Measurements from ENCODE around the genes HIVEP2 and SF3B5.

DNA sequence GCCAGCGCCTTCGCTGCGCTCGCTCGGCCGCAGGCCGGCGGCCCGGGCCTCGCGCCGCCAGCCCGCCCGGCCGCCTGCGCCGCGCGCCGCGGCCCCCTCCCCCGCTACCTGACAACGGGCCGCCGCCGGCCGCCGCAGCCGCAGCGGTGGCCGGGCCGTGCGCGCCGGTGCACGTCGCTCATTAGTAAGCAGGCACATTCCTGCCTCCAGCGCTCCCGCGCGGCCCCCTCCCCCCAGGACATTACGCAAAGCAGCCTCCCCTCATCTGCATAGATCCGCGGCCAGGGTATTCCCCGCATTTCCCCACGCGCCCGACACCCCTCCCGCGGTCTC, at the start of gene HIVEP2:
Gene HIVEP2, minus strand, starts transcription at position 186 of the 333 bp plus-strand sequence.
- PRO-cap: bidirectional peak, plus-strand start at position 184 of the sequence, minus-strand start at position 183 of the sequence; bidirectional peak, plus-strand start outside the sequence, minus-strand start at position 243 of the sequence
- RAMPAGE, long total RNA, 5 experiments: no peak in any of the 5 experiments
- RRBS: under 1% methylated on average over 20 of the region's 50 CpGs

- PRO-cap: bidirectional peak, plus-strand start at chr6:142946500, minus-strand start at chr6:142946346
- RAMPAGE, long total RNA, 5 experiments: no peak in any of the 5 experiments
- RRBS: 2% methylated on average over 11 of the region's 18 CpGs
Measured at GRCh38 chr6:142946246-142946399, 1.1 kb upstream of the HIVEP2 start.

- PRO-cap: no peak
- RAMPAGE, long total RNA, 5 experiments: no peak in any of the 5 experiments
- RRBS: no CpG with 5 or more reads among the region's 7 CpGs
Measured at GRCh38 chr6:143165649-143166691, 105.3 kb downstream of the AIG1 start.

GRCh38 chr6:143536539-143537251, 25.2 kb upstream of the FUCA2 start:
- PRO-cap: bidirectional peak, plus-strand start at chr6:143536898, minus-strand start at chr6:143536818
- RAMPAGE, long total RNA, 5 experiments: no peak in any of the 5 experiments
- RRBS: 2% methylated on average over 51 of the region's 89 CpGs

- PRO-cap: no peak
- RAMPAGE, long total RNA, 5 experiments: no peak in any of the 5 experiments
- RRBS: no CpG with 5 or more reads among the region's 8 CpGs
Measured at GRCh38 chr6:143561624-143562302, 50.2 kb upstream of the FUCA2 start.

GRCh38 chr6:143594538-143595214, 83.1 kb upstream of the PHACTR2 start:
- PRO-cap: no peak
- RAMPAGE, long total RNA, 5 experiments: no peak in any of the 5 experiments
- RRBS: no CpG with 5 or more reads among the region's 7 CpGs

DNA sequence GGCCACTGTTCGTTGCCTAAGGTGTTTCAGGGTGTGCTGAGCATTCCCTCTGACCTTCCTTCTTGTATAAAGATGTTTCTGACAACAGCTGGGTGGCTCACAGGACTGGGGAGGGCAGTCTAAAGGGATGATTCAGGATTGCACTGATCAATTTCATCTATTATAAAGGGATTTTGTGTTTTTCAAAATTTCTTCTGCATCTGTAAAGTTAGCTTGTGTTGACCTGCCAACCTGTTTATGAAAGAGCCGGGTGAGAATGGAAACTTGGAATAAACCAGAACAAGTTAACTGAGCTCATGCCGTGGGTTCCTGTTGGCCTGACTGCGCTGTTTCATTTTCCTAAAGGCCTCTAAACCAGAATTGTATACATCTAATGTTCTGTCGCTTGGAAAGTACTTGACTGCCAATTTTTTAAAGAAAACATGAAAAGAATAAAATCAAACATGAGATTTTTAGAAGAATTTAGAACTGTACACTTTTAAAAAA, 14.4 kb downstream of the PHACTR2 start:
- PRO-cap: no peak
- RAMPAGE, long total RNA, 5 experiments: no peak in any of the 5 experiments
- RRBS: no CpG with 5 or more reads among the region's 5 CpGs

- PRO-cap: no peak
- RAMPAGE, long total RNA, 5 experiments: no peak in any of the 5 experiments
- RRBS: no CpG with 5 or more reads among the region's 2 CpGs
Measured at GRCh38 chr6:143707815-143708274, 30.1 kb downstream of the PHACTR2 start.

GRCh38 chr6:143746494-143747032, 68.8 kb downstream of the PHACTR2 start:
- PRO-cap: no peak
- RAMPAGE, long total RNA, 5 experiments: no peak in any of the 5 experiments
- RRBS: no CpG with 5 or more reads among the region's 7 CpGs

DNA sequence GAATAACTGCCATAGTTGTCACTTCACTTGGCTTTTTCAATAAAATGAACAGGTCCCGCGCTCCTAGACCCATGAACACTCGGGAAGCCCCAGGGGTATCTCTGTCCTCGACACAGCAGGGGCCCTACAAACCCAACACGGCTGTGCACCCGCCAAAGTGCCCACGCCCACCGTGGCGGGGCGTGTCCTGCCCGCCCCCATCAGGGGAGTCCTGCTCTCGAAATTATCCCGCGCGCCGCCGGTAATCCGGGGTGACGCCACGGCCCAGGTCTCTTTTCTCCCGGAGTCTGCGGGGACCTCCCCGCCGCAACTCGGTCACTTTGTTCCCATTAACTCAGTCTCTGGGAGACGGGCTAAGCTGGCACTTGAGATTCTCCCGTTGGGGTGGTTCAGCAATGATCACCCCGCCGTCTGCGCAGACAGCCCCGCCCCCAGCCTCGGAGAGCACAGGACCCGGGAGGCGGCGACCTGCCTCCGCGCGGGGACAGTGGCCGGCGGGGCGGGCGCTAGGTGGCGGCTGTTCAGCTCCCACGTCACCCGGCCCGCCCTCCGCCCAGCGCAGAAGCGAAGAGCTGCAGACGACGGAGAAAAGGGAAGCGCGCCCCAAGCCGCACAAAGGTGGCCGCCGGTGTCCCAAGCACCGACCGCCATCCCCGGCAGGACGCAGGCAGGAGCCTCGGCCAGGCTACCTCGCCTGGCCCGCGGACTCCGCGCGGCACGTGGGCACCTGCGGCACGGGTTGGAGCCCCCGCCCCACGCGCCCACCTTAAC, 31.6 kb downstream of the SF3B5 start:
- PRO-cap: bidirectional peak, plus-strand start at position 577 of the sequence, minus-strand start at position 486 of the sequence
- RAMPAGE, long total RNA, 5 experiments: no peak in any of the 5 experiments
- RRBS: 2% methylated on average over 28 of the region's 73 CpGs

GRCh38 chr6:144064391-144064864, 30.9 kb downstream of the SF3B5 start:
- PRO-cap: no peak
- RAMPAGE, long total RNA, 5 experiments: no peak in any of the 5 experiments
- RRBS: 1% methylated on average over 29 of the region's 47 CpGs

GRCh38 chr6:144094112-144094690, 1.2 kb downstream of the SF3B5 start:
- PRO-cap: no peak
- RAMPAGE, long total RNA, 5 experiments: no peak in any of the 5 experiments
- RRBS: no CpG with 5 or more reads among the region's 6 CpGs

DNA sequence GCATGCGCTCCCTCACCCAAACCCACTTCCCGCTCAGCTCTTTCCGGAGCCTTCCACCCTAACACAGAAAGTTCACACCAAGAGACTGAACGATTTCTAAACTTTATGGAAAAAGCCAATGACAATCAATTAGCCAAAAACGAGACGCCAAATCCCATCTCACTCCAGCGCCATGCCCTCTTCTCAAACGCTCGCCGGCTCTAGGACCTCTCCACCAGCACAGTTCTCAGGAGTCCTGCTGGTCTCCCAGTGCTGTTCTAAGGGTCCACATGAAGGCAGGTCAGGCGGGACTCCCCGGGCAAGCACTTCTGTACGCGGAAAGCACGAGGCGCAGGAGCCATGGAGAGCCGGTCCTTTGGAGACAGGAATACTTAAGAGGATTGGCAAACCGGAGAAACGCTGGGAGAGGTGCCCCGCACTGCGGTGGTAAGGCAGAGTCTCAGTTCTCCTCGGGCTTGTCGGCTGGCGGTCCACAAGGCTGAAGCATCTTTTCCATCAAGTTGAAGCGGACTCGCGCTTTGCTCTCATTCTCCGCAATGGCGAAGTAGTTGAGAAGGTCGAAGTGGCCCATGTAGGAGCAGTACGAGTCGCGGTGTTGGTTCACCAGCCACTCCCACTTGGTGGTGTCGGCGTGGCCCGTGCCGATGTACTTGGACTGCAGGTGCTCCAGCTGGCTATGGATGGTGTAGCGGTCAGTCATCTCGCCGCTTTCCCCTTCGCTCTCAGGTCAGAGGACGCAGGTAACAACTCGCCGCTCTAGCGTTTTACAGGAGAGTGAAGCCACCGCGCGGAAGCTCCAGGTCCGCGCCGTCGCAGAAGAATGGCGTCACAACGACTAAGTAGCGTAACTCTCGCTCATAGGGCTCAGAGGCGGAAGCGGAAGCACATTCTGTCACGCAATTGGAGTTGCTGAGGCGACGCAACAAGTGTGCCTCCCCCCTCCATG, at the start of gene SF3B5:
Gene SF3B5, minus strand, starts transcription at position 776 of the 946 bp plus-strand sequence.
- PRO-cap: bidirectional peak, plus-strand start outside the sequence, minus-strand start at position 812 of the sequence
- RAMPAGE, long total RNA, 5 experiments: start-site peak on the minus strand in 4 of 5 experiments, centred at positions 769 to 796 of the sequence, 12 to 166 reads per replicate
- RRBS: 1% methylated on average over 8 of the region's 61 CpGs

GRCh38 chr6:144215762-144217094, 65.9 kb downstream of the STX11 start:
- PRO-cap: bidirectional peak, plus-strand start at chr6:144216375, minus-strand start at chr6:144216239; bidirectional peak, plus-strand start at chr6:144216714, minus-strand start at chr6:144216433
- RAMPAGE, long total RNA, 5 experiments: no peak in any of the 5 experiments
- RRBS: 2% methylated on average over 7 of the region's 83 CpGs

GRCh38 chr6:144285714-144285972, 508 bp downstream of the UTRN start:
- PRO-cap: no peak
- RAMPAGE, long total RNA, 5 experiments: no peak in any of the 5 experiments
- RRBS: 1% methylated on average over 7 of the region's 21 CpGs

DNA sequence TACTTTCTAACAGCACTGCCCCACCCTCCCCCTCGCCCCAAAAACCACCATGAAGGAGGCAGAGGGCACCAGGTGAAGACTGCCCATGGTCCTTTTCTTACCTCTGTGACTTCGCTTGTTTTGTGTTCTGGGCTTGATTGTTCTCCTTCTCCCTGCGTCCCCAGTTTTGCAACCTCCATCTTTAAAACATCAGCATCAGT, 16.6 kb downstream of the UTRN start:
- PRO-cap: unidirectional peak, plus-strand start at position 118 of the sequence
- RAMPAGE, long total RNA, 5 experiments: no peak in any of the 5 experiments
- RRBS: no CpG with 5 or more reads among the region's 3 CpGs

DNA sequence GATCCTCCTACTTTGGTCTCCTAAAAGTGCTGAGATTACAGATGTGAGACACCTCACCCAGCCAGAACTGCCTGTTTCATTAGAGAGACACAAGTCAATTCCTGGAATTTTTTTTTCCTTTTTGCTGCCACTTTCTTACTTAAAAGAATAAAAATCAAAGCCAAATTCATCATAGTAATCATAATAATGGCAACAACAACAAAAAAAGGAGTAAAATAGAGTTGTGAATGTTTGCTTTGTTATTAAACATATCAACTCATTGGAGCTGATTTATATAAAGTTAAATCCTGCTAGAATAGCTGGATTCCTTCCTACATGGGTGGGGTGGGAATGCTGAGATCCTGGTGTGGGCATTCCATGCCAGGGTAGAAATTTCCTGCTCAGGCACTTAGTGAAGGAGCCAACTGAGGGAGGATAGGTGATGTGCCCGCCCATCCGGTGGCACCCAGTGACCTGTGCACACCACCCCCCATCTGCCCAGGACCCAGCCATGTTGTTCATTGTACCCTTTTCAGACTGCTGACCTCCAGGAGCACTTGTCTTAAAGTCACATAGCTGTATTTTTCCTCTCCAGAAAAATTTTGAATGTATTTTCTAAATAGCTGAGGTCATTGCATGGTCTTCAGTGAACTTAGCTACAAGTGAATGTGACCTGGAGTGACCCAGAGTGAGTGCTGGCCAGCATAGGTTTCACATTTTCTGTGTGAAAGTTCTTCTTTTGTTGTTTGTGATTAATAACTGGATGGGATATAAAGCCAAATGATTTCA, 76.9 kb downstream of the UTRN start:
- PRO-cap: no peak
- RAMPAGE, long total RNA, 5 experiments: start-site peak on the plus strand in 1 of 5 experiments, centred at position 327 of the sequence, 11 reads per replicate
- RRBS: no CpG with 5 or more reads among the region's 2 CpGs

- PRO-cap: no peak
- RAMPAGE, long total RNA, 5 experiments: no peak in any of the 5 experiments
- RRBS: no CpG with 5 or more reads among the region's 3 CpGs
Measured at GRCh38 chr6:144364602-144365040, 79.5 kb downstream of the UTRN start.

GRCh38 chr6:144522700-144523429, 237.7 kb downstream of the UTRN start:
- PRO-cap: no peak
- RAMPAGE, long total RNA, 5 experiments: start-site peak on the plus strand in 3 of 5 experiments, at chr6:144523022-144523178 at its widest, 29 to 86 reads per replicate
- RRBS: no CpG with 5 or more reads among the region's 2 CpGs

DNA sequence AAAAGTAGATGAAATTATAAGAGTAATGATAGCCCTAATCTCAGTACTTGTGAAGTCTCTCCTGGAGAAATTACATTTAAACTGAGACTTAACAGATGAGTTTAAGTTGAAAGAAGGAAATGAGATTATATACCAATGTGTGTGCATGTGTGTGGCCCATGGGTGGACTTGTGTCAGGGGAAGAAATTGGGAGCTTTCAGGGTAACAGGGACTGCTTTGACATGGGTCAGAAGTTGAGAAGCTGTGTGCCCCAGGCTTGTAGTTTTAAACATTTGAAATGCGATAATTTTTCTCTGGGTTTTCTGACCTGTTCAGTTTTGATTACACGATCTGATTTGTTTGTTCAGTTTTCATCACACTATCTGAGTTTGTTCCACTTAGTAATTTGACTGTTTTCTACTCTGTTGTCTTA, 378.9 kb downstream of the UTRN start:
- PRO-cap: no peak
- RAMPAGE, long total RNA, 5 experiments: no peak in any of the 5 experiments
- RRBS: no CpG with 5 or more reads among the region's 2 CpGs